ENCODE measurements around a stretch of chr17.

DNA sequence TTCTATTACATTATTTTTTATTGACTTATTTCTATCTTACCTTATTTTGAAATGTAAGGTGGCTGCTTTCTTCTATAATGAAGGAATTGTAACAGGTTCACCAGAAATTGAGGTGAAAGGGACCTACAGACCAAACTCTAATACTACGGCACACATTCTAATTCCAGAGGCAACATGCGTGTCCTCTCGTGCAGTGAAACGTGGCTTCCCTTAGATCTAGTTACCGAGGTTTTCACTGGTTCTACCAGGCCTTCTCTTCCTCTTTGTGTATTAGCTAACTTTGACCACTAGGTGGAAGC lies 19.5 kb upstream of the RCVRN start:
- PRO-cap = no peak

- PRO-cap = no peak
Measured at GRCh38 chr17:9926392-9926933, 21.4 kb upstream of the RCVRN start.

- PRO-cap = no peak
Measured at GRCh38 chr17:10042662-10043496, 137.8 kb upstream of the RCVRN start.

- PRO-cap = no peak
Measured at GRCh38 chr17:10077843-10078377, 120.5 kb downstream of the GAS7 start.

- PRO-cap = no peak
Measured at GRCh38 chr17:10119129-10120100, 79.0 kb downstream of the GAS7 start.

DNA sequence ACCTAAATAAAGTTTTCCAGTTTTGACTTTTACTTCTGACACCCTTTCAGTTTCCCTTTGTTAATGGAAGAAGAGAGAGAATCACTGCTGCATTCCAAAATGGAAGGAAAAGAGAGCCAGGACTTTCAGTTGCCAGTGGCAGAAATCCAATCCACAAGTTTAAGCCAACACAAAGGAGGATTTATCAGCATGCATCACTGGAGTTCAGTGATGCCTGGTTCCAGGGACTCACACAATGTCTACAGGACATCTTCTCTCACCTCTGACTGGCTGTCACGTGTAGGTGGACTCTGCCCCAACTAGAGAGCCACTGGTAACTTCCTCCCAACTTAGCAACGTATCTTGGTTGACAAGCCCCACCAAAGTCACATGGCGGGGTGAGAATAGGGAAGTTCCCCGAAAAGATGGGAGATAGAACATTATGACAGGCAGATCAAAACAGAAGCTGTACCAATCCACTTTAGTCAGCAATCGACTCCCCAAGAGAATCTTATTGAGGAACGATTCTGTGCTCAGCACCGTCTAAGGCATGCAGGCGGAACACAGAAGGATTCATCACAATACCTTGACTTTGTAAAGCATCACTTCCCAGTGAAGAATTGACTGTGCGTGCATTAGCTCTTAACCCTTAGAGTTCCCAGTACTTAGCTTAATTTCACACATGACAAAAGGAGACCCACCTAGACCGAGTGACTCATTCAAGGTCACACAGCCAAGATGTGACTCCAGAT lies 46.4 kb downstream of the GAS7 start:
- PRO-cap = no peak

- PRO-cap = no peak
Measured at GRCh38 chr17:10728935-10729388, 861 bp downstream of the TMEM220 start.

DNA sequence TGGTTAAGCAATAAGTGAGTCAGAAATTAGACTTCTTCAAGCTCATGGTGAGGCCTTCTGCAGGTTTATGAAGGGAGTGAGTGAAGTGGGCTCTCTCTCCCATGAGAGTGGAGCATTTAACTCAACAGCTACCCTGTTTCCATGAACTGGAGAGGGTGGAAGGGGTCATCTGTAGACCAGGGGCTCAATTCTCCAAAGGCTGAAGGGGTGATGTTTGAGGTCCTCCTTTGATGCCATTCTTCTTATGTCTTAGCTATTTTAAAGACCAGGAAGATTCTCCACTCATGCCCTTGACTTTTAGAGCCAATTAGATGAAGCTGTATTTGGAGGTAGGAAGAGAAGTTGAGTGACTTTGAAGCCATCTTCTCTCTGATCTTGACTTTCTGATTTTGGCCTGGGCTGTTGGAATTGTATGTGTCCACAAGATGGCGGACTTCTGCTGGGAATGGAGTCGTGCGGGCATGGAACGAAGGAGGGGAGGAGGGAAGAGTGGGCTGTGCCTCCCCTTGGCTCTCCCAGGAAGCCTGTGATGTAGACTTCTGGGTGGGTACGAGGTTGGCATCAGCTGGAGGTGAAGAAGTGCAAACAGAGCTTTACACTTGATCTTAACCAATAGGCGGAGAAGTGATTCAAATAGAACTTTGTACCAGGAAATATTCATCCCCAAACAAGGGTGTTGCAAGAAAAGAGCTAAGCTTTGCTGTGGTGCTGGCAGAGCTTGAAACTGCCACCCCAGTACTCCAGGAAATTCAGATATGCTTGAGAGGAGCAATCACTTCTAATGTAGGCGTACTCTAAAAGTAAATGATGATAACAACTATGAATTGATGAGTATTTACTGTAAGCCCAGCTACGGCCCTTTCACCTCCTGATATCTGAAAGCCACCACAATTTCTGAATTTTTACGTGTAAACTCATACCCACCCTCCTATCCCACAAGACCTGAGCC lies 7.3 kb upstream of the TMEM220 start:
- PRO-cap = no peak

- PRO-cap = no peak
Measured at GRCh38 chr17:10758190-10758693, 28.4 kb upstream of the TMEM220 start.

DNA sequence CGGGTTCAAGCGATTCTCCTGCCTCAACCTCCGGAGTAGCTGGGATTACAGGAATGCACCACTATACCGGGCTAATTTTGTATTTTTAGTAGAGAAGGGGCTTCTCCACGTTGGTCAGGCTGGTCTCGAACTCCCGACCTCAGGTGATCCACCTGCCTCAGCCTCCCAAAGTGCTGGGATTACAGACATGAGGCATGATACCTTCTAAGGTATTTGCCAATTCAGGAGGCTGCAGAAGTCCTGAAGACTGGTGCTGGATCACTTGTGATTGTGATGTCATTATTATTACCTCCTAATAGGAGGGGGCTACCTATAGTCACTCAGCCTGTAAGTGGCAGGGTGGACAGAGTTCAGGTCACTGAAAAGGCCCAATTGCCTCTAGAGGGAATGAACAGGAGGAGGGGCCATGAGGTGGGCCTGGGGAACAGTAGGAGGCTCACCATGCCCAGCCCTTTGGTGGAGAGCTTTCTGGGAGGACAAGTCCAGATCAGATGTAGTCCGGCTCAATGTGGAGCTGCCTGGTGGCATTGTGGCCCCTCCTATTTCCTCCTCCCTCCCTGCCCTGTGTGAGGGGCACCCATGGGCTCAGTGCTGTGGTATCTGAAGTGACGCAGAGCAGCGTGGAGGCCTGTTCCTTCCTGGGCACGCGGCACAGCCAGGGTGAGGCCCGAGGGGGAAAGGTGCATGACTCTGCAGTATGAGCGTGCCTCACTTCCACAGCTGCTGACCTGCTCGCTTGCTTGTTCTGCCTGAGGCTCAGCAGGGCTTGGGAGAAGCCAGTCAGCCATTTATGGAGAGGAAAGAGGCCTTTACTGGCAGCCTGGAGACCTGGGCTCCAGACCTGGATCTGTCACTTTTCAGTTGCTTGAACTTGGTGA lies 12.0 kb downstream of the TMEM238L start:
- PRO-cap = no peak

GRCh38 chr17:10812561-10813077 lies 8.7 kb upstream of the TMEM238L start:
- PRO-cap = no peak

DNA sequence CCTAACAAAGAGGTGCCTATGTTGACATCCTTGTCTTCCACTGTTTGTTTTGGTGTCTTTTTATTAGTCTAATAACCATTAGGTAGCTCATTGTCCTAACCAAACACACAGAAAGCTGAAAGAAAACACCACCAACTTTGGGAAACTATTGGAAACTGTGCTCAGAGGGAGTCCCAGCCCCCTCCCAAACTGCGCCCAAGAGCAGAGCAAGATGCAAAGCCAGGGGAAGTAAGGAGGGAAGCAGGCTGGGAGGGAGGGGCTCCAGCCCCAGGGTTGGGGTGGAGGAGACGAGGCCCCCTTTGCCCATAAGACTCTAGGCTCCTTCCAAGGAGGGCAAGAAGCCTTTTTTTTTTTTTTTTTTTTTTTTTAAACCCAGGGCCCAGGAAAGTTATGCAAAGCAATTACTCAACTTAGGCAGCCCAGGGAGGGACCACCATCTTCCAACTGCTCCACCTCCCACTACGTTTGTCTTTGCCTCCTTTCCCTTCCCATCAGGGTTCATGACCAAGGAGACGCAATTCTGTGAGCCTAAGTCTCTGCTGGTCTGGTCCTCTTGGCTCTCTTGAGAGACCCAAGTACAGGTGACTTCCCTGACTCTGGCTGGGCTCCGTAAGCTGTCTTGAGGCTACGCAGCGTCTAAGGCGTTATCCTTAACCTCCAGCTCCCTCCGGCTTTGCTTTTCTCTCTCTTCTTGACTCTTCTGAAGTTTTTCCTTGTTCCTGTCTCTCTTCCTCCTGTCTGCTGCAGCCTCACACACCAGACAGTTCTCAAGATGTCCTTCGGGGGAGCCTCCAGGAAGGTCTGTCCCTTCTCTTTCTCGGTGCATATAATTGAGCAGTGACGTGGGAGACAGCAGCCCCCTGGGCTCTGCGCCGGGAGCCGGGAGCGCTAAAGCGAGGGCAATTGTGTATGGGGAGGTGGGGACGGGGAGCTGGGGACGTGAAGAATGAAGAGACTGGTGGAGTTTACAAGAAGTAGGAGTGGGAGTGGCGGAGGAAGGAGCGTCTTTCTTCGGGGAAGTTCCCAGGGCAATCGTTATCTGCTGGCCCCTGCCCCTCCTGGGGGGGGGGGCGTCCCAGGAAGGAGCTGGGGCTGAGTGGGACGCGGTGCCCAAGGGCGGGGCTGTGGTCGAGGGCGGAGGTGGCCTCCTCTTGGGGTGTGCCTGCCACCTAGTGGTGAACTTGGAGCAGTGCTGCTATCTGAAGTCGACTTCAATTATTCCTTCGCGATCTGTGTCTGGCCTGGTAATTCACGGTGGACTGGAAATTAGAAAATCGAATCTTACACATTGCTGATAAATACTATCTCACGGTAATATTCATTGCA lies 6.7 kb upstream of the PIRT start:
- PRO-cap = unidirectional peak, plus-strand start at position 517 of the sequence

DNA sequence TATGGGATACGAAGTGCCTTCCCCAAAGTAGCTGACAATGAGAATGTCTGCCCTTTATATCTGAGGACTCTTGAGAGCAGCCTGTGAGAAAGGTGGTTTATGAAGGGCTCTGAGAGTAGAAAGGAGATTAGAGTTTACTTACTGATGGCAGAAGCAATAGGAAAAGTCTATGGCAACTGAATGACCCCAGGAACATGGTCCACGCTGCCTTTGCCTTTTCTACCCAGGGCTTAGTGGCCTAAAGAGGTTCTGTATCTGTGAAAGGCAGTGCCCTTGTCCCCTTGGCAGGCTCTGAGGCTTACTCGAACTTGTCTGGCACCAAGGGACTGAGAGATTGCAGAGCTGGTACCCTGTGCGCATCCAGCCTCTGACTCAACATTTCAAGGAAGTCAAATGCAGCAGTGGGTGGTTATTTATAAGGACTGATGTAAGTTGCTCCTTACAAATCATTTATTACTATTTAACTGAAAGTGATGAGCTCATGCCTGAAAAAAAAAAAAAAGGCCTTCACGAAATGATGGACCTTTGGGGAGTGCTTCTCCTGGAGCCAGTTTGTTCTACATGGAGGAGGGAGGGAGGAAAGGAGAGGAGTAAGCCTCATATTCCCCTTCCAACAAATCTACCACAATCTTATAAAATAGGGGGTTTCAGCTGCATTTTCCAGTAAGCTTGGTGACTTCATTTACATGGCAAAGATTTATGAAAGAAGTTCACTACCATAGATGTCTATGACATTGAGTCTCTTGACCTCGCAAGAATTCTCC lies 299.8 kb upstream of the MYOCD start:
- PRO-cap = no peak

GRCh38 chr17:12438976-12439391 lies 226.7 kb upstream of the MYOCD start:
- PRO-cap = no peak

- PRO-cap = no peak
Measured at GRCh38 chr17:12636865-12637349, 28.8 kb upstream of the MYOCD start.

- PRO-cap = no peak
Measured at GRCh38 chr17:12731732-12732038, 57.6 kb upstream of the ARHGAP44 start.

- PRO-cap = no peak
Measured at GRCh38 chr17:12790438-12790717, 1.1 kb downstream of the ARHGAP44 start.

GRCh38 chr17:12994584-12995324 lies 23.1 kb downstream of the ELAC2 start:
- PRO-cap = no peak

GRCh38 chr17:13024368-13024870 lies 6.6 kb upstream of the ELAC2 start:
- PRO-cap = no peak

DNA sequence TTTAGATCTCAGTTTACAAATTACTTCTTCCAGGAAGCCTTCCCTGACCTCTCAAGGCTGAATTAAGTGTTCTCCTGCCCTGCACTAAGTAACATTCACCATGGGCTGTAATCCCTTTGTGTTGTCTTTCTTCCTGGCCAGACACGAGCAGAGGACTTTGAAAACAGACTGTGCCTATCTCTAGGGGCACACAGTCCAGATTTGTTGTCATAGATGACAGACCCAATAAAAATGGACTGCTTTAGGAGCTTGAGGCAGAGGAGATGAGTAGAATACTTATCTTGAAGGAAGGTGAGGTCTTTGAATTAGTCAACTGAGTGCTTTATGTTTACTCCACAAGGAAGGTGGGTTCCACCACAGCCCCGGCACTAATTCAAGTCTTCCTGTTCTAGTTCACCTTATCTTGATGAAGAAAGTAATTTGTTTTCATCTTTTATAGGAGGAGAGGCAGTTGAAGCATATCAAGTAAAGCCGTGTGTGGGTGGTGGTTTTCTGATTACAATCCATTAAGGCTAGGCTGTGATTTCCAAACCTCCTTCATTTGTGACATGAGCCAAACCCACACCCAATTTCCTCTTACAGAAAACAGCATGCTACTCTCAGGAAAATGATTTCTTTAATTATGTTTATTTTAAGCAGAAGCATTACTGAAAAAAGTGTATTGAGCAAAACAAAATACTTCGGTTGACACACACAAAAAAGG lies 35.6 kb downstream of the CDRT15 start:
- PRO-cap = no peak